ENCODE measurements around a stretch of chr7.

DNA sequence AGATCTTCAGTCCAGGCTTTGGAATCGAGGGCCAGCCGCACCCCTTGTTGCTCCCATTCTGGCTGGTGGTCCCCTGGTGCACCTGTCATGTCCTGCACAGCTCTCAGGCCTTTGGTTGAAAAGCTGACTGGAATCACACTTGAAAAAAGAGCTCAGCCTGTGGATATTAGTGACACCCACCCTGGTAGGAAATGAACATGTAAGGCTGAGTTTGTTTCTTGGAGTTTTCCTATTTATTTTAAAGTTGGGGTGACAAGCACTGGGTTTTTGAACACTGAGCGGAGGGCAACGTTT is 166.6 kb downstream of the PTPRN2 start:
- PRO-cap: no peak

GRCh38 chr7:158432525-158433649 is 154.7 kb downstream of the PTPRN2 start:
- PRO-cap: no peak

DNA sequence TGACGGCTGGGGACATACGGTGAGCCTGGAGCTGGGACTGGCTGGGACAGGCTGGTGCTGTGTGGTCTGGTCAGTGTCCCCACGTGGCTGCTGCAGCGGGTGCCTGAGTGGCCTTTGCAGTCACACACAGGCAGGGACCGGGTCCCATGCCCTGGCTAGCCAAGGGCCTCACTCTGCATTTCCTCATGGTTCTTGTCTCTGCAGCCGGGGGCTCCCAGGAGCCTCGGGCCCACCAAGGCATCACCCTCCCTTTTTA is 47.7 kb downstream of the PTPRN2 start:
- PRO-cap: no peak

- PRO-cap: no peak
These were observed 44.2 kb upstream of the PTPRN2 start for GRCh38 chr7:158631842-158632221.

GRCh38 chr7:158813143-158813489 is 16.2 kb downstream of the ESYT2 start:
- PRO-cap: no peak

DNA sequence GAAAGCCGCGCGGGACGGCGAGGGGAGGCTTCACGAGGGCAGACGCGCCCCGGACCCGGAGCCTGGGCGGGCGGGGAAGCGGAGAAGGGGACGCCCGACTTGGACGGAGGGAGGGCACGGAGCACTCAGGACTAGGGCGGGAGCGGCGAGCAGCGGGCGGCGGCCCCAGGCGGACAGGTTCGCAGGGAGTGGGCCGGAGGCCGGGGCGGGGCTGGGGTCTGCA is 844 bp downstream of the ESYT2 start:
- PRO-cap: no peak

DNA sequence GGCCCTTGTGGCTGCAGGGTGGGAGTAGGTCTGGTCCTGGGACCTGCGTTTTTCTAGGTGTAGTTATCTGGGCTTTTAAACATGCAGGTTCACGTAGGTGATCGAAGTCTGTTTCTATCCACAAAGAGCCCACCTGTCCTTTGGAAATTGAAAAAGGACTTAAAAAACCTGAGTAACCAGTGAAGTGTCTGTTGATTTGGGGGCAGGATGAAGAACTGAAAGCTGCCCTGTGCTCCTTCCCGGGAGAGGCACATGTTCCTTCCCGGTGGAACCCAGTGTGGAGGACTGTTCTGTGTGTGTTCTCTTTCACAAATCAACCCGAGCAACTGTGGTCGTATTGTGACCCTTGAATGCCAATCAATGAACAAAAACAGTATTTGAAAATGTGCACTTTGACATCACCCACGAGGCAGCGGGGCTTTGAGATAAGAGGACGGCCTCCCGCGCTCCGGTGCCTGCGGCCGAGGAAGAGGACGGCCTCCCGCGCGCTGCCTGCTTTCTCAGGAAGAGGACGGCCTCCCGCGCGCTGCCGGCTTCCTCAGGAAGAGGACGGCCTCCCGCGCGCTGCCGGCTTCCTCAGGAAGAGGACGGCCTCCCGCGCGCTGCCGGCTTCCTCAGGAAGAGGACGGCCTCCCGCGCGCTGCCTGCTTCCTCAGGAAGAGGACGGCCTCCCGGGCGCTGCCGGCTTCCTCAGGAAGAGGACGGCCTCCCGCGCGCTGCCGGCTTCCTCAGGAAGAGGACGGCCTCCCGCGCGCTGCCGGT is 139.0 kb downstream of the VIPR2 start:
- PRO-cap: no peak

DNA sequence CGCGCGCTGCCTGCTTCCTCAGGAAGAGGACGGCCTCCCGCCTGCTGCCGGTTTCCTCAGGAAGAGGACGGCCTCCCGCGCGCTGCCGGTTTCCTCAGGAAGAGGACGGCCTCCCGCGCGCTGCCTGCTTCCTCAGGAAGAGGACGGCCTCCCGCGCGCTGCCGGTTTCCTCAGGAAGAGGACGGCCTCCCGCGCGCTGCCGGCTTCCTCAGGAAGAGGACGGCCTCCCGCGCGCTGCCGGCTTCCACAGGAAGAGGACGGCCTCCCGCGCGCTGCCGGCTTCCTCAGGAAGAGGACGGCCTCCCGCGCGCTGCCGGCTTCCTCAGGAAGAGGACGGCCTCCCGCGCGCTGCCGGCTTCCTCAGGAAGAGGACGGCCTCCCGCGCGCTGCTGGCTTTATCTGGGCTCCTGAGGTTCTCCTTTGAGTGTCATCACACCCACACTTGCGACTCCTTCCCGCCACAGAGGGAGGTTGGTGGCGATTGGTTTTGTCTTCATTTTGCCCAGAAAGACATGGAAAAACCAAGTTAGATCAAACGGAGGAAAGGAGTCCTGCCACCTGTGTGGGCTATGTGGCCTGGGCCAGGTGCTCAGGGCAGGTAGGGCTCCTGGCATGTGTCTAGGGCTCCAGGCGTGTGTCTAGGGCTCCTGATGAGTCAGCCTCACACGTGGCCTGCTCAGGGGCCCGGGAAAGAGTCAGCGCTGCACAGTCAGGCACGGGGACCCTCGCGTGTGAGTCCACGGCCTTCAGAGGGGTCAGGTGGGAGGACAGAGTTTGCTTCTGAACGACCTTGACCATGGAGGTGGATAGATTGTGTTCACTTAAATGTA is 138.1 kb downstream of the VIPR2 start:
- PRO-cap: no peak

DNA sequence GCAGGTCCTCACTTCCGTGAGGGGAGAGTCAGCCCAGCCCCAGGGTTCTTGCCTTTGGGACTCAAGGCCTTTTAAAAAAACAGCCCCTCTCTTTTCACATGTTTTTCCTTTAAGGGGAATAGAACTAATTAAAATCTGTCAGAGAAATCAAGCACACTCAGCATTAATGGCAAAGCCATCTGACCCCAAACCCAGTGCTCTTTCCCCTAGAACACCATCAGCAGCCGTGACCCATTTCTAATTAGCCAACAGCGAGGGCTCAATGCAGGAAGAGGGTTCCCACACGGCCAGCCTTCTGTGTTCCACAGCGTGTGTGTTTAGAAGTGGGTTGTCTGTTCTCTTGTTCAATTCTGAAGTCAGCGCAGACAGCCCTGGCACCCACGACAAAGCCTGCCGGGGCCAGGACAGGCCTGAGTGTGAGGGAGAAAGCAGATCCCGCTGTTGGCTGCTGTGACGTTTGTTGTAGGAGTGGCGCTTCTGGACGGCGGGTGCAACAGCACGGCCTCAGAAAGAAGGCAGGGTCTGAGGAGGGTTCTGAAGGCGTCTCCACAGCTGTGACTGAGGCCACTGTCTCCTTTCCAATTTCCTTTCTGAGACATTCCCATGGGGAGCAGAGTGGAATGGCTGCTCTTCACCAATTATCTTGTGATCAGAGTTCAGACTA is 76.3 kb downstream of the VIPR2 start:
- PRO-cap: no peak

GRCh38 chr7:159095845-159096208 is 48.8 kb downstream of the VIPR2 start:
- PRO-cap: no peak

GRCh38 chr7:159097649-159098330 is 46.9 kb downstream of the VIPR2 start:
- PRO-cap: no peak